ENCODE measurements around the gene SLC25A14.

- PRO-cap, result unidirectional peak, plus-strand start at chrX:125898858
Measured at GRCh38 chrX:125898661-125898955, 267.5 kb downstream of the DCAF12L2 start.

- PRO-cap, result no peak
Measured at GRCh38 chrX:126110067-126110310, 56.1 kb downstream of the DCAF12L2 start.

DNA sequence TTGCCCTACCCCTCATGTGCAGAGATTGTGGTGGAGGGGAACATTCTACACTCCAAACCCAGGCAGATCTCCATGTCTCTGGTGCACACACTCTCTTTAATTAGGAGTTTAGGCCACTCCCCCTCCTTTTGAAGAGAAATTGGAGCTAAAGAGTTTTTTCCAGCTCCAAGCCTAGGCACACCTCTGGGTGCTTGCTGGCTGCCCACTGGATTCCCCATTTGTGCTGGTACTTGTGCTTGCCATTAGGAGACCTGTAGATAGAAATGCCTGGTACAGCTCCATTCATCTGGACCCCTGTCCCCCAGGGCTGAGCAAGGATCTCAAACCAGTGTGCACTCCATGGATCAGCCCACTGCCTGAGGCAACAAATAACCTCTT, 64.3 kb downstream of the PRR32 start:
- PRO-cap, result no peak

- PRO-cap, result no peak
Measured at GRCh38 chrX:127255770-127256124, 436.2 kb downstream of the PRR32 start.

- PRO-cap, result no peak
Measured at GRCh38 chrX:129497621-129498119, 25.6 kb downstream of the SMARCA1 start.

DNA sequence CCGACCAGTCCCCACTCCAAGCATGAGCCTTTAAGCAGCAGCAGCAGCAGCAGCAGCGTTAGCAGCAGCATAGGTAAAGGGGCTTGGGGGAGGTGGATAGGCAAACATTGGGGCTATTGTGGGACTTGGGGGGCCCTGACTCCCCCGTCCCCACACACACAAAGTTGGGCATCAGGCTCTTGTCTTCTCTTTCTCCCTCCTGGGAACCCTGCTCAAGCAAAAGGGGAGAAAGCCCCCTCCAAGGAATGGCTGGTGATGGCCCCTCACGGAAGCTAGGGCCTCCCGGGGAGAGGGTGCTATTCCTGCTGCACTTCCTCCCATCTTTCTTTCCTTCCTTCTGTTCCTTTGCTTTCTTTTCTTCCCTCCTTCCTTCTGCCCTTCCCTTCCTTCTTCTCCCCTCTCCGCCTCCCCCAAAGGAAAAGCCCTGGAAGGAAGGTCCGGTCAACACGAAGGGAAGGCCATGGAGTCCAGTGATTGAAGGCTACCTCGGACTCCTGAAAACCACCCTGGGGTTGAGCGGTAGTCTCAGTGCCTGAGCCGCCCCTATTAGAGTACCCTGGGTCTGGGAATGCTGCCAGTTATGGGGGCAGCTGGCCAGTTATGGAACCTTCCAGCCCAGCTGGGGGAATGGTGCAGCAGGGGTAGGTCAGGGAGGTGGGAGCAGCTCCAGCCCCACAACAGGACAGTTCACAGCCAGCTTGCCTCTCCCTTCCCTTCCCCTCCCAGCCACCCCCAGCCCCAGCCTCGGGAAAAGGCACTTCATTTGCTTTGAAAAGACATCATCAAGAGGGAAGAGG, 8.4 kb downstream of the APLN start:
- PRO-cap, result no peak

- PRO-cap, result no peak
Measured at GRCh38 chrX:129653622-129654271, 1.0 kb downstream of the APLN start.

DNA sequence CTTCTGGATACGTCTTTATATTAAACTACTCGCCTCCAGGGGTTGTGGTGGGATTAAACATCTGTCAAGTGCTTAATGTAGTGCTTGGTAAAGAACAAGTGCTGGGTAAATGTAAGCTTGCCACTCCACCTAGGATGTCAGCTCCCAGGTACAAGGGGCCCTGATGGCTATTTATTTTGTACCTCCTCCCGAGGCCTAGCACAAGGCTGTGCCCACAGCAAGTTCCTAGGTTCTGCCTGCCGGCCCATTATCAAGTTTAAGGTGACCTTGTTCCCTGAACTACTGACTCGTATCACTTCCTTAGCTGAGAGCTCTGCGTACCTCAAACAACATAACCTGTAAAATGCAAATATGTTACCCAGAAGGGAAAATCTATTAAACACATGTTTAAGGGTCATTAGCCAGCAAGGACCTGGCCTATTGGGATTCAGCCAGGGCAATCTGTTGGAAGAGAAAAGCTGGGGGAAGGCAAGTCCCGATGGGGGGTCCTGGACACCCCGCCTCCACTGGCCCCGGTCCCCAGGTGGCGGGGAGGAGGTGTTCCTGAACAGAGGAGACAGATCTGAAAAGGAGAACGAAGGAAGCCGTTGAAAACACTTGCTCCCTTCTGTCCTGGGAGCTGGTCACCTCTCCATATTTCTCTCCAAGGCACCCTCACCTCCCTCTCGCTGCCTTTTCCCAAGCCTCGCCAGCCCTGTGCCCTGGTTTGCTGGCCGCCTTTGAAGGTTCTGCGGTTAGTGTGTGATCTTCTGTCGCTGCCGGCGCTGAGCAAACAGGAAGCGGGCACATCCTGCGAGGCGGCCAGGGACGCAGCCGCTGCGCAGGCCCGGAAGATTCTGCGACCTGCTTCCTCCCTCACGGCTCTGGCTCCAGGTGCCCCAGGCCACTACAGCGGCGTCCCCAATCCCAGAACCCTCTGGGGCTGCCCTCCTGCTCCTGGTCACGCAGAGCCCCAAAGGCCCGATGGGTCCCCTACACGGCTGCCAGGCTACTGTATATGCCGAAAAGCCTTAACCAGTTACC, 2.8 kb upstream of the SASH3 start:
- PRO-cap, result unidirectional peak, minus-strand start at position 284 of the sequence; bidirectional peak, plus-strand start at position 791 of the sequence, minus-strand start at position 721 of the sequence

DNA sequence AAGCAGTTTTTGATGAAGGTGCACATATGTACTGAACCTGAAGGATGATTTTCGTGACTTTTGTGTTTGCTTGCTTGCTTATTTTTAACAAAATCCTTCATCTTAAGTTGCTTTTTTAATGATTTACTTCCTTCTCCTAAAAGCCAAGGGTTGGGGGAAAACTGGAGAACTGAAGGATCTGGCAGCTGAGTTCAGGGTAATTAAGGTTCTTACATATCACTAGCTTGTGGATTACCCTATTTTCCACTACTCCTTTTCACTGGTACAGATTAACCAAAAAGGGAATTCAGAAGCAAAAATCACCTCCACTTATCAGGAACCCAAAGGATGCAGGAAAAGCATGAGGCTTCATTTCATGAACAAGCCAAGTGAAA, 12.8 kb downstream of the ZDHHC9 start:
- PRO-cap, result no peak

- PRO-cap, result bidirectional peak, plus-strand start at chrX:129980979, minus-strand start at chrX:129980843
Measured at GRCh38 chrX:129980376-129981074, 1.9 kb upstream of the BCORL1 start.

GRCh38 chrX:130081940-130083406, 27.8 kb downstream of the ELF4 start:
- PRO-cap, result bidirectional peak, plus-strand start at chrX:130082644, minus-strand start at chrX:130082614

DNA sequence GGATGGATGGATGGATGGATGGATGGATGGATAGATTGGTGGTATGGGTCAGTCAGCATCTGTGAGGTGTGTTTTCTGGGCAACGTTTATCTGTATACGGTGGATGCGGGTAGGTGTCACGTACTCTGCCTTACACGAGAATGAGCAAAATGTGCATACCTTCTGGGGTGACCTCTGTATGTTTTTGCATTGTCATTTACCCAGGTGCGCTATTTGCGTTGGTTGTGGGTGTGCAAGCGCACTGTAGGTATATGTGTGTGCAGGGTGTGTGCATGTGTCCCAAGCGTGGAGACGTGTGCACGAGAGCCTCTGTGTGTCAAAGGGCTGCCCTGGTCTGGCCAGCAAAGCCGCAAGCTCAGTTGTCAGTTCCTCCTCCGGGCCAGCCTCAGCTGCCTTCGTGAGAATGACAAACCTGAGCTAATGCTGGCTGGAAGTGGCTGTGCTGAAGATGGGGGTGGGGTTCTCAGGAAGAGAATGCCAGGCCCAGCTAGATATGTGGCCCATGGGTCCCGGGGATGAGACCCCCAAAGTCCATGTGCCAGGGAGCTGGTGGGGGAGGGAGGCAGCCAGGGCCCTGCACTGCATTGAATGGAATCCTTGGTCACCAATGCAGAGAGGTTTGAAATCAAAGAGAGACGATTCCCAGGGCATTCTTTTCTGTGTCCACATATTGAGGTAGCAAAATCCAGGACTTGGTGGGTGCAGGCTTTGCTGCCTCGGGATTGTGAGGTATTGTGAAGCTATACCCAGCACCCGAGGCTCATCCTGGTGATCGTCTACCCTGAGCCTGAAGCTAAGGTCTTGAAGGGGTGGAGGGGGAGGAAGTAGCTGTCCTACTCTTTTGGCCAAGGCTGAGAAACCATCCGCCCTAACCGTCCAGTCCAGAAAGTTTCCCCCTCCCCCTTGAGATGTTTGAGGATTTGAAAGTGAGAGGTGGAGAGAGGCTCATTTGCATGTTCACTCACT, 26.2 kb downstream of the ELF4 start:
- PRO-cap, result no peak

GRCh38 chrX:130339601-130340750, at the start of gene SLC25A14:
TSS of gene SLC25A14 (plus strand) at chrX:130339919.
- PRO-cap, result bidirectional peak, plus-strand start at chrX:130339954, minus-strand start at chrX:130339785

DNA sequence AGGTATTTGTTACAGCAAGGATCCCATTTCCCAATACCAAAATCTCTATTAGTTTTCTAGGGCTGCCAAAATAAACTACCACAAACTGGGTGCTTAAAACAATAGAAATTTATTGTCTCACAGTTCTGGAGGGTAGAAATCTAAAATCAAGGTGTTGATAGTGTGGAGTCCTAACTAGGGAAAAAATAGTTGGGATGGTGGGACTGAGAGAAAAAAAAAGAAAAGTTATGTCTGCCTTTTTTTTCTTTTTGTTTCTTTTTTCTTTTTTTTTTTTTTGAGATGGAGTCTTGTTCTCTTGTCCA, 131.0 kb downstream of the RBMX2 start:
- PRO-cap, result no peak

- PRO-cap, result no peak
Measured at GRCh38 chrX:130669936-130670430, 233.0 kb downstream of the ENOX2 start.

DNA sequence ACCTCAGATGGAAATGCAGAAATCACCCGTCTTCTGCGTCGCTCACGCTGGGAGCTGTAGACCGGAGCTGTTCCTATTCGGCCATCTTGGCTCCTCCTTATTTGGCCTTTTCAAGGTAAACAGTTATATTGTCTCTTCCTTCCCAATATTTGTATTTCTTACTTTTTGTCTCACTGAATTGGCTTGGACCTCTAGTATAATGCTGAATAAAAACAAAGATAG, 37.7 kb downstream of the IGSF1 start:
- PRO-cap, result no peak

- PRO-cap, result no peak
Measured at GRCh38 chrX:131812669-131813525, 210.2 kb upstream of the STK26 start.

DNA sequence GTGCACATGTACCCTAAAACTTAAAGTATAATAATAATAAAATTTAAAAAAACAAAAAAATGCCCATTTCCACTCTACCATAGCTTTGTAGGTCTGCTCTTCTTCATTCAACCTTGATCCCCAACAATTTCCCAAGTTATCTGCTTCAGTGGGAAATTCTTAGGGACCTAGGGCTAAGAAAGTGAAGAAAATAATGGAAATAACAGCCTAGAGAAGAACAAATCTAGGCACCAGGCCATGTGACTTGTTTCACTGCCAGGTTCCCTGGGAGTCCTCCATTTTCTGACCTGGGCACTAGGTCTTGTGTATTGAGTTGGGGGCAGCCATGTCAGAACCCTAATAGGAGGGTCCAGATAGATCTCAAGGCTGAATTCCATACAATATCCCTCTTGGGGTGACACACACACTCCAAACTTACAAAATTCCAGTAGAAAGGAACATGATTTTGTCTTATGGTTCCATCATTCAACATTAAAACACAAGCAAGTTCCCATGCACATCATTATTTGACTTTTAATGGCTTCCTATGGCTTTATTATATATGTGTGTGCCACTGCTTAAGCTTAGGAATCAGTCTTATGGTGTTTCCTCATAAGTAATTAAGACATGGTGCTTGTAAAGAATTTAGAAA, 194.6 kb upstream of the STK26 start:
- PRO-cap, result no peak

GRCh38 chrX:132490129-132490383, 1.2 kb upstream of the MBNL3 start:
- PRO-cap, result no peak

- PRO-cap, result bidirectional peak, plus-strand start at chrX:133496163, minus-strand start at chrX:133495923
Measured at GRCh38 chrX:133496048-133496336, 80.7 kb upstream of the GPC4 start.